OVCAR3 (cell line): Measurements from ENCODE around the gene BOD1L2.

- RRBS, result 70% methylated on average over 8 of the region's 40 CpGs
Measured at GRCh38 chr18:57146732-57147378, at the start of gene BOD1L2. Gene BOD1L2 (plus strand): TSS chr18:57147087.

GRCh38 chr18:57429901-57431105 lies 4.9 kb upstream of the ONECUT2 start:
- RRBS, result no CpG with 5 or more reads among the region's 41 CpGs

GRCh38 chr18:57433933-57434228 lies 1.3 kb upstream of the ONECUT2 start:
- RRBS, result no CpG with 5 or more reads among the region's 10 CpGs

GRCh38 chr18:58097062-58097841 lies 53.2 kb downstream of the NEDD4L start:
- RRBS, result no CpG with 5 or more reads among the region's 8 CpGs

DNA sequence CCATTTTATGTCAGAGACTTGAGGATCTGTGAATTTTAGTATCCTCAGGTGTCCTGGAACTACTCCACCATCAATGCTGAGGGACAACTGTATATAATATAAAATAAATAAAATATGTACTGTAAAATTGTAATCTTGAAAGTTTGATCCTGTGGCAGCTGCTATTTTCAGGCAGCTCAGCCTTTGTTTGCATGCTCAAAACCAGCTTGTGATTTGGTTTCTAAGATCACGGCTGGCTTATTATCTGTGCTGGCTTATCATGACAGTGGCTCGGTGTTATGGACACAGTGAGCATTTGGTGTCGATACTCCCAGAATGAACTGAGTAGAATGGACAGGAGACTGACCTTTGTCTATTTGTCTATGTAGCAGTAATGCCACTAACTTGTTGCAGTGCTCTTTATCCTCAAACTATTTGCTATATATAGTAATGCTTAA lies 58.8 kb downstream of the NEDD4L start:
- RRBS, result no CpG with 5 or more reads among the region's 3 CpGs

DNA sequence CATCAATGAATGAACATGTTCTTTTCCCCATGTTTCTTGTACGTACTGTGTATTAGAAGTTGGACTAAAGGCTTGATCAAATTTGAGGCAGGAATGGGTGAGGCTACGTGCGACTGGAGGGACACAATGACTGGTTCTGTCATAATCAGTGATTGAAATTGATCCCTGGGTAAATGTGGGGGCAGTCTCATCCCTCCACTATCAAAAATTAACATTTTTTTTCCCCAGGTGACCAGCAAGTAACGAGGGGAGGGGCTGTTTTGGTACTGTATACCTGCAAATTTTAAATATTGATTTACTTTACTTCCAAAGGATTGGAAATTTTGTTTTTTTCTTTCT lies 130.5 kb downstream of the NEDD4L start:
- RRBS, result no CpG with 5 or more reads among the region's 4 CpGs

- RRBS, result no CpG with 5 or more reads among the region's 3 CpGs
Measured at GRCh38 chr18:58222418-58223213, 178.6 kb downstream of the NEDD4L start.

DNA sequence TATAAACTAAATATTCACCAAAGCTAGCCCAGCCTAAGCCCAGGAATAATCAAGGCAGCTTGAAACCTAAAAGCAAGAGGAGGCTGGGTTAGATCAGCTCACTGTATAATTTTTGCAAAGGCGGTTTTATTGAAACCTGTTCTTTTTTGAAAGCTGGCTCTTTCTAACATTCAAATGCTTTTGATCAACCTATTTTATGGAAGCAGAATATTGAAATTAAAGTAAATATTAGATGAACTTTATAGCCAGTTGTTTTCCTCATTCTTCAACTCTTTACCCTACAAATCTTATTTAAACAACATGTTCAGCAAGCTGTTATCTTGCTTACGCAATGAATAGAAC lies 241.5 kb downstream of the NEDD4L start:
- RRBS, result no CpG with 5 or more reads among the region's 2 CpGs

DNA sequence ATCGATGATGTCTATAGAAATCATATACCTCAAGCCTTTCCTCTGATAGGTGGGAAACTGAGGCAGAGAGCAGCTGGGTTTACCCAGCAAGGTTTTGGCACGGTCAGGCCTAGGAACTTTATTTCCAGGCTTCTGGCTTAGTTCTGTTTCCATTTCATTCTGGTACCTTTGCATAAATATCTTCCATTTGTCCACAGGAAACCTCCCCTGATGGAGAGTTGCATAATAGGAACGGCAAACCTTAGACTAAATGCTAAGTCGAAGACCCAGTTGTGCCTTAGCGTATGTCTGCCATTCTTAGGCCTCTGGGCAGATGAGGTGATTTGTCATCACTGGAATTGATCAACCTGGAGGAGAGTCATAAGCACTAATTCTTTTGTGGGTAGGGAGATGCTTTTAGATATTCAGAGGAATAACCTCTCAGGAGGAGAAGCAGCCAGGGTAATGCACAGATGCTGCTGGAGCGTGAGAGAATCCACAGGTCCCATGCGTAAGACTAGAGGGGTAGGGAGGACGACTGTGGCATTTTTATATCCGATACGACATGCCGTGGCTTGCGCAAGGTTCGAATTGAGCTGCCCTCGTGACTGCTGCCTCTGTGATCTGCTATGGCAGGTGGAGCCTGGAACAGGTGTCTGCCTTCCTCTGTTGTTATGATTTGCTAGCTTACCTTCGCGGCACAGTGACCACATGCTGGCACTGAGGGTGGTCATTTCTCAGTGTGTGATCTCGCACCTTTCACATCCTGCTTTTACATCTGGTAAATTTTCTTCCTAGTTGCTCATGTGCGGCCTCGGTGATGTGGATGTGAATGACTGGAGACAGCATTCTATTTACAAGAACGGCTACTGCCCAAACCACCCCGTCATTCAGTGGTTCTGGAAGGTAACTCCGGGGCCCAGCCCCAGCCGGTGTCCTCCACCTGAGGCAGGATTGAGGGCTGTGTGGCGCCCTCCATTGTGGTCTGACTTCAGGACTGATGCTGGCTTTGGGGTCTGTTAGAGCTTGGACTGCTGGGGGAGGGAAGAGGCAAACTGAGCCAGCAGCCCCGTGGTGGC lies 240.3 kb downstream of the ALPK2 start:
- RRBS, result no CpG with 5 or more reads among the region's 25 CpGs

- RRBS, result no CpG with 5 or more reads among the region's 10 CpGs
Measured at GRCh38 chr18:58396181-58396648, 232.7 kb downstream of the ALPK2 start.

DNA sequence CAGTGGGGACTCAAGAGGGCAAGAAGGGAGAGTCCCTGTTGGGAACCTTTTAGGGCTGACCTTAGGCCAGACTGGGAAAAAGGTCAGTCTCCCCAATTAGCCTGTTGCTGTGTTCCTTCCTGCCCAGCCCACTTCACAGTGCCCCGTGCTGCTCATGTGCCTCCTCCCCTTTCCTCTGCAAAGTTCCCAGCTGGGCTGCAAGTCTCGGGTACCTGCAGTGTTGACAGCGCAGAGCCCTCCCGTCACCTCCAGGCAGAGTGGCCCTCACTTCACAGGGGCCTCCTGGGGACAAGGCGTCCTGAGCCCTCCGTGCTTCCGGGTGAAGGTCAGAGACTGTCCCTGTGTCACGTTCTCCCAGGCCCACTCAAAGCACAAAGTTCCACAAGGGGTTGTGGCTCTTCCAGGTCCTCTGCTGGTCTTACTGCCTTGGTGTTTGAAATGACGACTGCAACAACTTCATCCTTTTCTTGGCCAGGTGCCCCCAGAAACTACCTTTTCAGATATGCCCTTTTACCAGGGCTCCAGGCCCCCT lies 225.8 kb downstream of the ALPK2 start:
- RRBS, result no CpG with 5 or more reads among the region's 9 CpGs

- RRBS, result no CpG with 5 or more reads among the region's 7 CpGs
Measured at GRCh38 chr18:58452014-58452899, 176.6 kb downstream of the ALPK2 start.

GRCh38 chr18:58452900-58453940 lies 175.7 kb downstream of the ALPK2 start:
- RRBS, result no CpG with 5 or more reads among the region's 13 CpGs

DNA sequence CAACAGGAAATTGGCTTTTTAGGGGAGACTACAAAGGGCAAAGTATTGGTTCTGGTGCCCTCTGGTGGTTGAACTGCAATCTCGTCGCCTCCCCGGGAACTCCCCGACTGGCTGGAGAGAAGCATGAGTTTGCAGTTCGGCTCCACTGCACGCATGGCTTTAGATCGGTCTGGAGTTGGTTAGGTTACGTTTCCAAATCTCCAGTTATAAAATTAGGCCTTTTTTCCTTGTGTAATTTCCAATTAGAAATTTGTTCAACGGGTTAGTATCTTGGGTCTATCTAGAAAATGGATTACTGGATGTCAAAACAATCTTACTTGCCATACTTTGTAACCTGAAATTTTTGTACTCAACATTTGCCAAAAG lies 135.0 kb downstream of the ALPK2 start:
- RRBS, result no CpG with 5 or more reads among the region's 9 CpGs

DNA sequence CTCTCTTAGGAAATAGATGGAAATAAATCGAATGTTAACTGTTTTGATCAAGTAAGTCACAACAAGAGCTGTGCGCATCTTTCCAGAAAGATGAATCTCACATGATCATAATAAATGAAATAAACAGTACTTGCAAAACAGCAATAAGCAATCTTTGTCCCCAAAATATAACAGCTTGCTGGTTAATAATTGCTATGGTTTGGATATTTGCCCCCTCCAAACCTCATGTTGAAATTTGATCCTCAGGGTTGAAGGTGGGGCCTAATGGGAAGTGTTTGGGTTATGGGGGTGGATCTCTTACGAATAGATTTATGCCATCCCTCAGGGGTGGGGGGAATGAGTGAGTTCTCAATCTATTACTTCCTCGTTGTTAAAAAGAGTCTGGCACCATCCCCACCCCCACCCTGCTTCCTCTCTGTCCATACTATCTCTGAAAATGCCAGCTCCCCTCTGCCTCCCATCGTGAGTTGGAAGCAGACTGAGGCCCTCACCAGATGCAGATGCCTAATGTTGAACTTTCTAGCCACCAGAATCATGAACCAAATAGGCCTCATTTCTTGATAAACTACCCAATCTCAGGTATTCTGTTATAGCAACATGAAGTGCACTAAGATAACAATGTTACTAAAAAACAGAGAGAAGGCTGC lies 90.3 kb downstream of the ALPK2 start:
- RRBS, result no CpG with 5 or more reads among the region's 5 CpGs

- RRBS, result no CpG with 5 or more reads among the region's 11 CpGs
Measured at GRCh38 chr18:58556734-58557393, 72.0 kb downstream of the ALPK2 start.

- RRBS, result 94% methylated on average over 6 of the region's 17 CpGs
Measured at GRCh38 chr18:58592382-58593000, 36.4 kb downstream of the ALPK2 start.

DNA sequence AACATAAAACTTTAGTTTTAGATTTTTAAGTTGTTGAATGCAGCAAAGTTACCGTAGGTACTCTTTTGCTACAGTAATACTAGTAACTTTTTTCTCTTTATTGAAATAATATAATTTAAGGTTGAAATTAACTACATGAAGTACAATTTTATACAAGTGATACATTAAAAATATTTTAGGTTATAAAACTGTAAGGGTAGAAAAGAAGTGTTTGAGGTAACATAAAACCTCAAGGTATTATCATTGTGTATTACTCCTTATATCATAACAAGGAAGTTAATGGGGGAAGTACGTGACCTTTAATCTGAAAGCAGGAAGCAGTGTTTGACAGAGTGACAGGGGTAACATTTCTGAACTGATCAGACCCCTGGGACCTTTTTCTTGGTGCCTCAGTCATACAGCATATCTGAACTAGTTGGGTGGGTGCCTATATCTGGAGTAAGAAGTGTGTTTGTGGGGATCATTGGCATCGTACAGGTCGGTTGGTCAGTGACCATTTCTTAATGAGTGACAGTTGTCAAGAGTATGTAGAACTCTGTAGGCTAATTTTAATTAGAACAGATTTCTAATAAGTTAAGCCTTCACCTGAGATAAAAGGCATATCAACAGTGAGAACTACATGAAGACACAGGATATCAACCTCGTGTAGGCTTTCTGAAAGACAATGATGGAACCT lies 43.0 kb downstream of the MALT1 start:
- RRBS, result no CpG with 5 or more reads among the region's 5 CpGs

GRCh38 chr18:58768406-58768761 lies 96.3 kb upstream of the ZNF532 start:
- RRBS, result 7% methylated on average over 6 of the region's 28 CpGs

- RRBS, result no CpG with 5 or more reads among the region's 15 CpGs
Measured at GRCh38 chr18:58887262-58888181, 22.8 kb downstream of the ZNF532 start.